Breast epithelium (tissue), 2 donors: Measurements from ENCODE around the genes RNF8, DNAH8 and SAYSD1.

DNA sequence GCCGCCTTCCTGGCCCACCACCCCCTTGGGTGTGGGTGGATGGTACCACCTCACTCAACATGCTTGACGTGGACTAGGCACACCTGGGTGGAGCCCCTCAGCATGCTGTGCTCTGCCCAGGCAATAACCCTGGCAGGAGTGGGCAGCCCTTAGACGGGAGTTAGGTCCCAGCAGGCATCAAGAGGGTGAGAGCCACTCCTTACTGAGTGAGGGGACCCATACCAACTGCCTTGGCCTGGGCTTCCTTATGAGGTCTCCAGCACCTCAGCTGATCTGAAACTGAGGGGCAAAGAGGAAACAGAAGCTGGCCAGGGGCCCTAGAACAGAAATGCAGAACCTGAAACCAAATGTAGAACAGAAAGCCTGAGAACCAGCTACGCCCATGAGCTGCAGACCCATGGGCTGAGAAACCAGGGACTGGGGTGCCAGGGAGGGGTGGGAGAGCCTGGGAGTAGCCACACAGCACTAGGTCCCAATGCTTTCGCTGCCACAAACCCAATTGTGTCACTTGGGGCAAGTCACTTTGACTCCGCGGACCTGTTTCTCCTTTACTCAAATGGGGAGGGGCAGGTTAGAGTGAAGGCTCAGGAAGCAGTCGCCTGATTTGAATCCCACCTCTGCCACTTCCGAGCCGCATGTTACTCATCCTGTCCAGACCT, 2.1 kb downstream of the FGD2 start:
- PRO-cap: no peak
- RAMPAGE, long total RNA, 2 experiments: no peak in any of the 2 experiments

DNA sequence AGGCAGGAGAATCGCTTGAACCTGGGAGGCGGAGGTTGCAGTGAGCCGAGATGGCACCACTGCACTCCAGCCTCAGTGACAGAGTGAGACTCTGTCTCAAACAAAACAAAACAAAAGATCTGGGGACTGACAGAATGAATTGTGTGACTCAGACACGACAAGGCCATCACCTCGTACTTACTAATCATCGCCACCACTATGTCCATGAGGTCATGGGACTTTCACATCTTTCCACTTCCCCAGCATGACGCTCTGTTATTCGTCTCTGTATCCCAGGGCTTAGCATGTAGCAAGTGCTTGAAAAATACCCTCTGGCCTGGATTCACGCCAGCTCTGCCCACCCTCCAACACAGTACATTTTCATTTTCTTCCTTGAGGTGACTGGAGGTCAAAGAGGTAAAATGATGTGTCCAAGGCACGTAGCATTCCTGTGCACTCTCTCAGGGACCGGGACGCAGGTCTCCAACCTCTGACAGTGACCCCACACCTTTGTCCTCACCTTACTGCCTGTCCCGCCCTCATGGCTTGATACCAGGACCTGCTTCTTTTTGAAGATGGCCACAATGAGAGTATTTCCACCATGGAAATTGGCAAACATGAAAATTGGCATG, 27.9 kb downstream of the FGD2 start:
- PRO-cap: no peak
- RAMPAGE, long total RNA, 2 experiments: no peak in any of the 2 experiments

GRCh38 chr6:37083142-37083967, 77.9 kb downstream of the FGD2 start:
- PRO-cap: no peak
- RAMPAGE, long total RNA, 2 experiments: no peak in any of the 2 experiments

- PRO-cap: no peak
- RAMPAGE, long total RNA, 2 experiments: no peak in any of the 2 experiments
Observed at GRCh38 chr6:37130769-37132040, 38.7 kb upstream of the PIM1 start.

- PRO-cap: unidirectional peak, minus-strand start at chr6:37172063
- RAMPAGE, long total RNA, 2 experiments: no peak in any of the 2 experiments
Observed at GRCh38 chr6:37172005-37172331, 2.0 kb downstream of the PIM1 start.

DNA sequence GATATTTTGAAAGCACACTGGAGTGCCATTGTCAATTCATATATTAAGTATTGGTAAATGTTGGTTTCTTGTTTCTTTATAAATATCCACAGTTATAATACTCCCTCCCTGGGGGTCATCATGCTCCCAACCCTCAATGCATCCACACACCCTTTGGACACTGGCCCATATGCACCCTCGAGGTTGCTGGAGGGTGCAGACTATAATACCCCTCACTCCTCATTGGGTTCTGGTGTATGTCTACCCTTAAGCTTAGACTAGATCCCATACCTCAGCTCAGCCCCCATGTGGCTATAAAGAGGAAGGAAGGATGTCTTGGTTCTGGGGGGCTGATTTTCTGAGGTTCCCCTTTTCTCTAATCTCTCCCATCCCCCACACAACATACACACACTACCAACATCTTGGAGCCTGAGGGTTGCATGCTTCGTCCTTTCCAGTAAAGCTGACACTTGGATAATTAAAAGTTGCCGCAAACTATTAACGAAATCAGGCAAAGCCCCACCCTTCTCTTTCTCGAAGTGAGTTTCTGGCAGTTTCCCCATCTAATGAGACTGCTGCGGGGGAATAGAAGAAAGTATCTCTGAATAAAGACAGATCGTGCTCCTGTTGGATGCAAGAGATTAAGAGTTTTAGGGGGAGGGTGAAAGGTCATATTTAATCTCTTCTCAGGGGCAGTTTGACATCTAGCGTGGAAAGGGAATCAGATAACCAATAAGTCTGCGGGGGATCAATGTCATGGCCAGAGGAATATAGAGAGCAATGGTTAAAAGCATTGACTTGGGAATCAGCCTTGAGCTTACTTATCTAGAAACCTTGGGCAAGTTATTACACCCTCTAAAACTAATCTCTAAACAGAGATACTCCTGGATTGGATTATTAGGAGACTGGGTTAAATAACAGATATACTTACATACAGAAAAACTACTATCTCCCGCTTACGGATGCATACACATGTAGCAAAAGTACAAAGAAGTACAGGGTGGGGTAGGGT, 7.5 kb downstream of the PIM1 start:
- PRO-cap: no peak
- RAMPAGE, long total RNA, 2 experiments: no peak in any of the 2 experiments

DNA sequence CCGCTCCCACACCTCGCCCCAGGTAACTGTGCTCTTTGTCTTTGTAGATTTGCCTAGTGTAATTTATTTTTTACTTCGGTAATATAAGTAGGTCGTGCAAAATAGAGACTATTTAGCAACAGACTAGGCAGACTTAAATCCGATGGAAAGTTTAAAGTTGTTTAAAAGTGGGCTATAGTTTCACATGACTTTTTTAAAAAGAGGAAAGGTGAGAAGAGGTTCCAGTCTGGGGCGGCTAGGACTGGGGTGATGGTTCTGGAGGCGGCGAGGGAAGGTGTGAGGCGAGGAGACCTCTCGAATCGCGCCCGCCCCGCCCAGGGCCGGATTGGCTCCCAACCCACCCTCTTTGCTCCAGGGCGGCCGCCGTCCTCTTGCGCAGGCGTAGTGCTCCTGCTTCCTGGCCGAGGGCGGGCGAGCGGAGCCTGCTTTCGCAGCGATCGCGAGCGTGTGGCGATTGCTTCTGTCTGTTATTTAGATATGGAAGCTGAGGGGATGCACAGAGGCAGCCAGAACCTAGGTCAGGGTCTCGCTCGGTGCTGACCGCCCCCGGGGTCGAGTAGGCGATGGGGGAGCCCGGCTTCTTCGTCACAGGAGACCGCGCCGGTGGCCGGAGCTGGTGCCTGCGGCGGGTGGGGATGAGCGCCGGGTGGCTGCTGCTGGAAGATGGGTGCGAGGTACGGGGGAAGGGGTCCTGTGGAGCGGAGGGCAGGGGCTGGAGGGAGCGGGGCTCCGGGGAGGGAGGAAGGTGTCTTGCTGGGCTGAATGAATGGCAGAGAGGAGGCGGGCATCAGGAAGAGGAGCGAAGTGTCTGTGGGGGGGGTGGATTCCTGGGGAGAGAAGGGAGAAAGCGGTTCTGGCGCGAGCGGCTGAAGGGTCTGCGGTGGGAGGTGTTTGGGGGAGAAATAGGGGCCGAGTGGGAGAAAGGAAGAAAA, at the start of gene RNF8:
Gene RNF8, plus strand, starts transcription at position 382 of the 932 bp plus-strand sequence.
- PRO-cap: bidirectional peak, plus-strand start at position 398 of the sequence, minus-strand start at position 327 of the sequence
- RAMPAGE, long total RNA, 2 experiments: start-site peak on the plus strand in 1 of 2 experiments, centred at position 429 of the sequence, 188 reads per replicate

DNA sequence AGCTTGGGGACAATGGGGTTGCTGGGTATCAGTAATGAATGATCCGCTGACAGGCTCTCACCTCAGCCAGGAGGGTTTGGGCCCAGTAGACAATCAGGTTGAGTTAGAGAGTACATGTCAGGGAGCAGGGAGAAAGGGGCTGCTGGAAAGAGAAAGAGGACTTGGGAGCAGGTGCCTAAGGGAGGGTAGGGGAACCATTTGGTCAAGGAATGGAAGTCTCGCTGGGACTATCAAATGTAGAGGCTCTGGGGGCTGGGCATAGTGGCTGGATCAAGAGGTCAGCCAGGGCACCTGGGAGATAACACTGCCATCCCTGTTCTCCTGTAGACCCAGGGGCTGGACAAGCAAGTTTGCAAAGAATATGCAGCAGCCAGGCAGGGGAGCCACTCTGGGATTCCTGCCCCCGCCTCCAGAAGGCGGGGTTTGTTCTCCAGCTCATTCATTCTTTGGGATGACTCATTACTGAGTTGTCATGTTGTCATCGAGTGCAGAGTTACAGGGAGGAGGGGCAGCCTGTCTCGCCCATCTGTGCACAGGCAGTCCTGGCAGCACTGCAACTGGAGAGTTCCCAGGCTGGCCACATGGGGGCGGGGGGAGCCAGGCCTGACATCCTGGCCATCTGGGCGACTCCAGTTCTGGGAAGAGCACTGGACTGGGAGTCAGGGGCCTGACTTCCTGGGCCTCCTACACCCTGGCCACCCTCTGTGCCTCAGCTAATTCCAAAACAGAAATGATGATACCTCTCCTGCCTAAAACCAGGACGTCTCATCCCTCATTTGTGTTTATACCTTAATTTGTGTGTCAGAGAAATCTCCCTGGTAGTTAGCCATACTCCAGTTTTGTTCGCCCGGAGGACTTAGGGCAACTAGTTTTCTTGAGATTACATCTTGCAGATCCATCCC, 28.2 kb upstream of the ZFAND3 start:
- PRO-cap: no peak
- RAMPAGE, long total RNA, 2 experiments: no peak in any of the 2 experiments

GRCh38 chr6:37822296-37822915, 2.9 kb downstream of the ZFAND3 start:
- PRO-cap: no peak
- RAMPAGE, long total RNA, 2 experiments: no peak in any of the 2 experiments

DNA sequence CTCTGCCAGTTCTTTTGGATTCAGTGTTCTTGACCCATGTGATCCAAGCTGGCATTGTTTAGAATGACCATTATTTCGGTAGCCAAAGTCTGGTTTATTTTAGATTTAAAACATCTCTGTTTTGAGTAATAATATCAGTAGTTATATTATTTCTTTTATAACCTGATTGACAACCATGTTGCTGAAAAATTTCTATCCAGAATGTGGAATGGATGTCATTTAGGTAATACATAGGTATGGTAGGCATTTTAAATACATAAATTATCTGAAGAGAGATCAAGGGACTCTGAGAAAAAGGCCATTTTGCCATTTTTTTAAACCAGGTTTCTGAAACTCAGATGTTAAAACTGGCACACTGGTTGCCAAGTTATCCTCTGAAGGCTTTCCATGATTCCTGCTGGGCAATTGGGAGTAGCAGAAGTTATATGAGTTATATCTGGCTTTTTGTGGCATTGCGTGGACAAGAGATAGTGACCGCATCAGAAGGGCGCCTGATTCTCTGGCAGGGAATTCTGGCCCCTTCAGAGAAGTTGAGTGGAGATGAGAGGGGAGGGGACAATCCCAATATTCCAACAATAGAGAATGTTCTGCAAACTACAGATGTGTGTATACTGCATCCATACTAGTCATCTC, 107.5 kb downstream of the ZFAND3 start:
- PRO-cap: no peak
- RAMPAGE, long total RNA, 2 experiments: no peak in any of the 2 experiments

DNA sequence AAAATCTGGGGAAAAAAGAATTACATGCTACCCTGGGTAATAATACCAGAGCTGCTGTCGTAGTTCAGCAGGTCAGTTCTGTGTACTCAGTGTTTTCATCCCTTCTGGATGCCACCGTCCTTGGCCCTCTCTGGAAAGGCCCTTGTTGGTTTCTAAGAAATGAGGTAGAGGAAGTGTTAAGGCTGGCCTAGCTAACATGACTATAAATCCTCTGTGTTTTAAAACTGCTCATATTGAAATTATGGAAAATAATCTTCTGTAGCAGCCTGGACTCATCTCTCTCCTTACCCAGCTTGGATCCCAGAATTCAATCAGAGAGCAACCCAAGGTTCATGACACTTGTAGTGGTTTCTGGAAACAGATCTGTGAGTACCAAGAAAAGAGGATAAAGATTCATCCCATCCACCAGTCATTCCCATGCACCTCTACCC, 328.8 kb downstream of the ZFAND3 start:
- PRO-cap: no peak
- RAMPAGE, long total RNA, 2 experiments: no peak in any of the 2 experiments

GRCh38 chr6:38172741-38173161, 353.2 kb downstream of the ZFAND3 start:
- PRO-cap: no peak
- RAMPAGE, long total RNA, 2 experiments: no peak in any of the 2 experiments

- PRO-cap: no peak
- RAMPAGE, long total RNA, 2 experiments: no peak in any of the 2 experiments
Observed at GRCh38 chr6:38261901-38262375, 377.8 kb downstream of the BTBD9 start.

DNA sequence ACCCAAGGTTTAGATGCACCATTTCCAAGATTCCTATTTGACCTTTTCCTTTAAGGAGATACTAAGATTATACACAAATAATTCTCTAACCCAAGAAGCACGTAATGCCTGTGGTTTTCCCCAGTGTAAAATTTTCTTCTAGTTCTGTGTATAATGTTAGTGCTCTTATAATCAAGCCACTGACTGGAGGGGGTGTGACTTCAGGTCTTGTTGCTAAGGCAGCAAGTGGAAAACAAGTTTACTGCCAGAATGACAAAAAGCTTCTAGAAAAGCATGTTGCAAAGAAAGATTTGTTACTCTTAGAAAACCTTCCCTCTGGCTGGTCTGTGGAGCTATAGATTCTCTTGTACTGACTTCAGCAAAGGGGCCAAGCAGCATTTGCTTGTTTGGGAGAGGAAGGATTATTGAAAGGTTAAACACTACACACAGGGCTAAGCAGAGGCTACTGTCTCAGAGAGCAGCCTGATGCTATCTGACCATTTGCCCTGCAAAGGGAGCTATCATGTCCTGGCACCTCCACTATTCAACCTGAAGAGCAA, 288.8 kb downstream of the BTBD9 start:
- PRO-cap: no peak
- RAMPAGE, long total RNA, 2 experiments: no peak in any of the 2 experiments

GRCh38 chr6:38636597-38637205, 3.0 kb downstream of the BTBD9 start:
- PRO-cap: no peak
- RAMPAGE, long total RNA, 2 experiments: no peak in any of the 2 experiments

GRCh38 chr6:38715039-38715863, at the start of gene DNAH8:
Gene DNAH8 (plus strand): TSS chr6:38715311.
- PRO-cap: no peak
- RAMPAGE, long total RNA, 2 experiments: no peak in any of the 2 experiments

DNA sequence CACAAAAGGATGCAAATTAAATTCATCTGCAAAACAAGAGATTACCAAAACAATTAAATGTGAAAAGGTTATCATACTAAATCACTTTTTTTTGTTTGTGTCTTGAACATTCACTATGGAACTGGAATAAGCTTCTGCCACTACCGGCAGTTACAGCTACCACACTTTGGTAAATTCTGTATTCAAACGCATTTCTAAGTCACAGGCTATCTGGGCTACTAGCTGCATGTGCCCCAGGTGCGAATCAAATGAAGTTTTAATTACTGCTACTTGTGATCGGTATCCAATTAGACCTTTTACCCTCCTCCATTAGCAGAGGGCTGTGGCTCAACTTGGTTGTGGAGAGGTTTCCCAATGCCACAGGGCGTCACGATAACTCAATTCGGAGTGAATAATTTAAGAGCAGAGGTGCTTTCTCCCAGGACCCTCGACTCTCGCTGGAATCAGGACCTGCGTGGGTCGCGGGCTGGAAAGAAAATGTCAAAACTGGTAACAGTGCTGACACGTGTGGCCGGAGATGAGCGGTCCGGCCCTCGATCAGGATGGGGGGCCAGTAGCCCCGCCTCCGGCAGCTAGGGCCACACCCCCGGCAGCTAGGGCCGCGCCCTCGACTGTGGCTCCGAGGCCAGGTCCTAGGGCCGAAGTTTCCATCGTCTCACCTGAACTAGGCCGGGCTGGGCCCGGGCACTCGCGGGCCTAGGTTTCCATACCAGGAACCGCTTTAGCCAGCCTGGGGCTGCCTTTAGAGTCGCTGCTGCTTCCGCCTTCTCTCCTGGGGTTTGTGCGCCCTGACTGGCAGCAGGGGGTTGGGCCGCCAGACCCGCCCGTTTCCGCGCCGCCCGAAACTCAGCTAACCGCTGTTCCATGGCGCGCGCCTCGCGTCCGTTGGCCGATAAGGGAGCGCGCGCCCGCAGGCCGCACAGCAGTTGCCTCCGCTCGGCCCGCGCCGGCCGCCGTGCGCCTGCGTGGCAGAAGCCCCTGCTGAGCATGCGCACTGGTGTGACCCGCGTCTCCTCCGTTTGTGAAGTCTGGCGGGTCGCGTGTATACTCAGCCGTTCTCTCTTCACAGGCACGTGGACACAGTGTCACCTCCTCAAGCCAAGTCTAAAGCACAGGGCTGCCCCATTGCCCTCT, at the start of gene SAYSD1:
Gene SAYSD1, minus strand, starts transcription at position 963 of the 1,134 bp plus-strand sequence.
- PRO-cap: bidirectional peak, plus-strand start at position 1,009 of the sequence, minus-strand start at position 887 of the sequence
- RAMPAGE, long total RNA, 2 experiments: start-site peak on the minus strand in 1 of 2 experiments, centred at position 907 of the sequence, 366 reads per replicate

GRCh38 chr6:39212499-39213006, 16.7 kb downstream of the KCNK5 start:
- PRO-cap: no peak
- RAMPAGE, long total RNA, 2 experiments: no peak in any of the 2 experiments

- PRO-cap: no peak
- RAMPAGE, long total RNA, 2 experiments: no peak in any of the 2 experiments
Observed at GRCh38 chr6:39227723-39228768, 1.2 kb downstream of the KCNK5 start.

DNA sequence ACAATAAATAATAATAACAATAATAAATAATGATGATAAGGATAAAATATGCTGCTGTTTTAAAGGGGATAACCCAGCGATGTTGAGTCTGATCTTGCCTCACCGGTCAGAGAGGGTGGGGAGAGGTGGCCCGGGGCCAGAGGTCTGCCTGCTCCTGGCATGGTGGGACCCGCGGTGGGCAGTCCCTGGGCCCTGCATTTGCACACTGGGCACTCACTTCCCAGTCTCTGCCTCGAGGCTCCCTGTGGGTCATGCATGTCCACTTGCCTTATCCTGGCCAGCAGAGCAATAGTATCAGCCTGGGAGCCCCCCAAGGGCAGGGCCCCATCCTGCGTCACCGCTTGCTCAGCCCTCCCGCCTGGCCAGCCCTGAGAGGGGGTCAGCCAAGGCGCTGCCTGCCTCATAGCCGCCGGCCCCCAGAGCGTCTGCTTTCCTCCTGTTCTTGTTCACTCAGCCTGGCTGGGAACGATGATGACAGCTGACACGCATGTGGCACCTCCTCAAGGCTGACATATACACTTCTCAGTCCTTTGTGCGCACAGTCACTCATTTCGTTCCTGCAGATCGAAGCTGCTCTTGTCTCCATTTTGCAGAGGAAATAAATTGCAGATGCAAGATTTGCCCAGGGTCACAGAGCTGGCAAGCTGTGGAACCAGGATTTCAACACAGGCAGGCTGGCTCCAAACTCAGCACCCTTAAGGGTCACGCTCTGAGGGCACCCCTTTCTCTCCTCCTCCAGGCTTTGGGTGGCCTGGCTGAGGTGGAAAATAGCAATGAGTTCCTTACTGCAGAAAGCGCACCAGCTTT, 17.4 kb downstream of the KCNK17 start:
- PRO-cap: no peak
- RAMPAGE, long total RNA, 2 experiments: no peak in any of the 2 experiments